A172 (cell line): Measurements from ENCODE around the gene RPL13.

DNA sequence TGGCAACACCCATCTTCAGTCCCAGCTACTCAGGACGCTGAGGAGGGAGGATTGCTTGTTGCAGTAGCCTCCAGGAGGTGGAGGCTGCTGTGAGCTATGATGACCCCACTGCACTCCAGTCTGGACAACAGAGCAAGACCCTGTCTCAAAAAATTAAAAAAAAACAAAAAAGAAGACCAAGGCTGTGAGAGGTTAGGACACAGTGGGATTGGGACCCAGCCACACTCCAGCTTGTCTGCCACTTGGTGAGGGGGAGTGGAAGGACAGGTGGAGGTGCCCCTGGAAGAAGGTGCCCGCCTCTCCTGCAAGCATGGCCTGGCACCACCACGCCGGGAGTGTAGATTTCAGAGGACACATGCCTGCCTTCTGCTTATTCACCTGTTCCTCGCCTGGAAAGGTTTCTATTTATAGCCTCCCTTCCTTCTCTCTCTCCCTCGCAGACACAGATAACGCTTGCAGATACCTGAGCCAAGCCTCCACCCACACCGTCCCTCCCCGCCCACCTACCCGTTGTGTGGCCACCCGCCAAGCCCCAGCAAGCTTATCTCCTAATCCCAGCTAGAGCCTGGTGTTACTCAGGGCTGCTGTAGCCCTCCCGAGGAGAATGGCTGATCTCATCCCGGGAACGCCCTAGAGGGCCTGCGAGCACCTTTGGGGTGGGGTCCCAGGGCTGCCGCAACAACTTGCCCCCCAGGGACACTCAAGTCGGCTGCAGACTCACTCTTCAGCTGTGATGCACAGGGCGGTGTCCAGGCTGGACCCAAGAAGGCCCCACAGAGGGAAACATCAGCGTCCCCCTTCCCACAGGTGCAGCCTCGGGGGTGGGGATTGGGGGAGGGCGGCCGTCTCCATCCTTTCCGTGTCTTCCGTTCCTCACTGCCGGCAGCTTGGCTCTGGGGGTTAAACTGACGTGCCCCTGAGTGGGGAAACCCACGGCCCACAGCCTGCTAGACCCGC lies 1.7 kb upstream of the SNAI3 start:
- RAMPAGE, long total RNA: no peak

DNA sequence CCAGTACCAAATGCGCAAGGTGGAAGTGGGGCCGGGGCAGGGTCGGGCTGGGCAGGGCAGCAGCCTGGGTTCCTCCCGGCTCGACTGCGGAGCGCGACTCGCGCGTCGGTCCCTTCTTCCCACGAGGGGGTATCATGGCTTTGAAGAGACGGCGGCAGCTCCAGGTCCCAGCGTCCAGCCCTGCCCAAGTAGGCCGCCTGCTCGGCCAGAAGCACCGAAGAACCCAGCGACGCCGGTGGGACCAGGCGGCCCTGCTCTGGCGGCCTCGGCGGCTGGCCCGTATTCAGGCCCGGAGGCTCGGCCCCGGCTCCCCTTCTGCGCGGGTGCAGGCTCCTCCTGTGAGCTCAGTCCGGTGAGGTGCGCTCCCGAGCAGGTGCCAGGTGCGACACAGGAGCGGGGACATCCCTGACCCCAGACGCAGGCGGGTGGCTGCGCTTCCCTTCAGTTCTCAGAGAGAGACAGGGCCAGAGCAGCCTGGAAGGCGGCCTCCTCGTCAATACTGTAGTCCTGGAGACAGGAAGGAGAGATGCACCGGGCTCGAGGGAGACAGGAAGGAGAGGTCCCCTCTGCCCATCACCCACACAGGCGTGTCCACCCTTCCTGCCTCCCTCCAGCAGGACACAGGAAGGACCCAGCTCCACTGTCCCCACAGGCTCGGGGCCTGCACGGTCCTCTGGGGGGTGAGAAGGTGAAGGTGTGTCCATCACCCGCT lies 8.9 kb downstream of the RNF166 start:
- RAMPAGE, long total RNA: no peak

DNA sequence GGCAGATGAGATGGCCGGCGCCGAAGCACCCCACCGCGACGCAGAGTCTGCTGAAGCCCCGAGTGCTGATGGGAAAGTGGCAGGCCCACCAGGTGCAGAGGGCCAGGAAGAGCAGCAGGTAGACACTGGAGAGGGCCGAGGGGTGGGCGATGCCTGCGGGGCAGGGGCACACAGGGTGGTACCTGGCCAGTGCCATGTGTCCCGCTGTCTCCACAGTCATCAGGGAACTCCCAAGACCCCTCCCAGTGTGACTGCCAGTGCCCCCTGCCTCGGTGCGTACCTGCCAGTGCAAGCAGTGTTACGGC lies 31.9 kb downstream of the CTU2 start:
- RAMPAGE, long total RNA: no peak

DNA sequence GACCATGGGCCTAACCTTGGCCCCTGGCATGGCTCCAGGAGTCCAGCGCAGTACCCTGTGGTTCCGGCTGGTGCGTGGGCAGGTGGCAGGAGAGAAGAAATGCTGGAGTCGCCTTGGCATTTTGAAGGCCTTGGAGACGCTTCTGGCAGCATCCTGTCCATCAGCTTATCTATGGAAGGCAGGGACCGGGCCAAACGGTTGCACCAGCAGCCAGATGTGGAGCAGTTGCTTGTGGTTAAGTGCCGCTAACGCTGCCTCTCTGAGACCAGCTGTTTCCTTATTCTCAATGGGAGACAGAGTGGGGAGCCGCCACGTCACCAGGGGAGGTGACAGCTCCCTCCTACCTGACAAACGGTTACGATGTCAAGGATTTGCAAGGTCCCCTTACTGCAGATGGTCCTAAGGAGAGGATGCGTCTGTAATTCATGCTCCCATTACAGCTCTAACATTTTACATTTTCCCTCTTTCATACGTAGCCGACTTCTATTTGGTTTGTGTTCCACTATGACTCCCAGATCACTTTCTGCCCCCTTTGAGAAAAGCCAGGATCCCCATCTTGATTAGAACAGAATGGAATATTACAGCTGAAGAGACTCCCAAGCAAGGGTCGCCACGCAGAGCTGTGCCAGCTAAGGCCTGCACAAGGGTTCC lies 3.6 kb upstream of the CDT1 start:
- RAMPAGE, long total RNA: no peak

DNA sequence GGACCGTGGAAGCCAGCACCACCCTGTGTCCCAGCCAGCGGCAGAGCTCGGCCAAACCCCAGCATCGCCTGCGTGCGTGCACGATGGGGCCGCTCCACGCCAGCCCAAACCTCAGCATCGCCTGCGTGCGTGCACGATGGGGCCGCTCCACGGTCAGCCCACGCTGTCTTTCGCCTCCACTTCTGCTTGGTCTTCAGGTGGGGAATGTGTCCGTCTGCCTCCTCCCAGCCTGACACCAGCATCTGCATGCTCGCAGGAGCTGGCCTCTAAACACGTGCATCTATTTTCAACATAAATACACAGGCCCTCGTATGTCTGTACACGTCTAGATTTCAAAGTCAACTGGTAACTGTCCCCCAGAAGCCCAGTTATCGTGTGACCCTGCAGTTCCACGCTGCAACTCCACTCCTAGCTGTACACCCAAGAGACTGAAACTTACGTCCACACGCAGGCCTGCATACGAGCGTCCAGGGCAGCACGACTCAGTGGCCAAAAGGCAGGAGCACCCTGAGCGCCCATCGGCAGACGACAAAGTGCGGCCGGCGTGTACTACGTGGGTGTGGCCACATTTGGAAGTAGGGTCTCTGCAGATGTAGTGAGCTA lies 13.7 kb downstream of the GALNS start:
- RAMPAGE, long total RNA: no peak

- RAMPAGE, long total RNA: no peak
These were observed 1.7 kb downstream of the PABPN1L start for GRCh38 chr16:88864692-88865208.

- RAMPAGE, long total RNA: no peak
These were observed 3.1 kb upstream of the PABPN1L start for GRCh38 chr16:88869326-88870187.

DNA sequence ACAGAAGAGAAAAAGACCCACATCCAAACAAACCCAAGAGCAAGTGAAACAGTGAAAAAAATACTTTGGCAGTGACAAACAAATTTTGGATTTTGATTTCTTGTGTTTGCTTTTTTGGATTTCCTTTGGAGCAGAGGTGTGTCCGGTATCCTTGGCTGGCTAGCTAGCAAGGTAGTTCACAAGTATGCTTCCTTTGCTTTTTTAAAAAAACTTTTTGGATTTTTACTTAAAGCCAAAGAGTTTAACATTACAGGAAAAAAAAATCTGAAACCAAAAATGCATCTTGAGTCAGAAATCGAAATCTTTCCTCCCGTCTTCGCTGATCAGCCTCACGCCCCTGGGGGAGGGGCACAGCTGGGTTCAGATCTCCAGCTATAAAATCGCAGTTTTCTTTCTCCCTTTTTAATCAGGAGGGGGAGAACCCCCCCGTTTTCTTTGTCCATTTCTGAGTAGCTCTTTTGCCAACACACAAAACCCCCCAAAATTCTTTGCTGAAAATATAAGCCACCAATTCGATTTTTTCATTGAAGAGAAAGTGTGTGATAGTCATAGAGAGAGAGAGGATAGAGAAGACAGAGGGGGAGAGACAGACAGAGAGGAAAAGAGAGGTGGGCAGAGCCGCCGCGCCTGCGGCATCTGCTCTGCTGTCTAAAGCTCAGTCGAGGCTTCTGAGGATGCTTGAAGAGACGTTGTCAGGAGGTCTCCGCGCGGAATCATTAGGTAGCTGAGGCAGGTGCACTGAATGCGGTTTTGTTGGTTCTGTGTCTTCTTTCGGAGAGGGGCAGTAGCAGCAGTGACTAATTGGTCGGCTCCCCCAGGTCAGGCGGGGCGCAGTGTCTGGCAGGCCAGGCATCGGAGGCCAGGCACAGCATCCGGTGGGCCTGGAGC lies 9.8 kb upstream of the PABPN1L start:
- RAMPAGE, long total RNA: no peak

- RAMPAGE, long total RNA: no peak
These were observed 22.5 kb upstream of the PABPN1L start for GRCh38 chr16:88888903-88889420.

- RAMPAGE, long total RNA: no peak
These were observed 54.4 kb downstream of the CBFA2T3 start for GRCh38 chr16:88922505-88923170.

DNA sequence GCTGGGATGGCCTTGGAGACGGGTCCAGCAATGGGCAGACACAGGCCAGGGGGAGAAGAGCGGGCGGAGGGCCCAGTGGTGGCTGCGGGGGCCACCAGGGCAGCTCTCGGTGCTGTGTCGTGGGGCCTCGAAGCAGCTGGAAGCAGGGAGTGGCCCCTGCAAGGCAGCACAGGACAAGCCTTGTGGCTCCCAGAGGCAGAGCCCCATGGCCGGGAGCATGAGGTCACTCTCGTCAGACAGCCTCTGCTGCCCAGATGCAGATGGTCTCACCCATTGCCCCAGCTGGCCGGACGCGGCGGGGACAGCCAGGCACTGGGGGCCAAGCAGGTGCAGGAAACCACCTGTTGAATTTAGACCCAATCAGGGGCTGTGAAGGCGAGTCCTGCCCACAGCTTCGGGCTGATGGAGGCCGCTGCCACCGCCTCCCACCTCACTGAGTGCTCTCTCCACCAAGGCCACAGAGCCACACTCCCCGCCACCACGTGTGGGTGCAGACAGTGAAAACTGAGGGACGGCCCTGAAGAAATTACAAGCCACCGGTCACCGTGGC lies 52.5 kb downstream of the CBFA2T3 start:
- RAMPAGE, long total RNA: no peak

GRCh38 chr16:89032039-89032647 lies 55.1 kb upstream of the CBFA2T3 start:
- RAMPAGE, long total RNA: no peak

DNA sequence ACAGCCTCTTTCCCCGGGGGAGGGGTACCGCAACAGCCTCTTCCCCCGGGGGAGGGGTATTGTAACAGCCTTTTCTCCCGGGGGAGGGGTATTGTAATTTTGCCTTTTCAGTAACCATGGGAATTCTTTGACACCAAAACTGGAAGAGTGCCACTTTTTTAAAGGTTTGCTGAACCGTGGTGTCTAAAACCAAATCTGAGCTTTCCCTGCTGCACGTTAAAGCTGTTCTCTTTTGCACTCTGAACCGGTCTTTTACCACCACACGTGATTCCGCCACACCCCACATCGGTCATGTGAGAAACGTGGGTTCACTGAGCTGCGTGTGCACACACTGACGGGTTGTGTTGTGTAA lies 9.3 kb upstream of the ACSF3 start:
- RAMPAGE, long total RNA: no peak

DNA sequence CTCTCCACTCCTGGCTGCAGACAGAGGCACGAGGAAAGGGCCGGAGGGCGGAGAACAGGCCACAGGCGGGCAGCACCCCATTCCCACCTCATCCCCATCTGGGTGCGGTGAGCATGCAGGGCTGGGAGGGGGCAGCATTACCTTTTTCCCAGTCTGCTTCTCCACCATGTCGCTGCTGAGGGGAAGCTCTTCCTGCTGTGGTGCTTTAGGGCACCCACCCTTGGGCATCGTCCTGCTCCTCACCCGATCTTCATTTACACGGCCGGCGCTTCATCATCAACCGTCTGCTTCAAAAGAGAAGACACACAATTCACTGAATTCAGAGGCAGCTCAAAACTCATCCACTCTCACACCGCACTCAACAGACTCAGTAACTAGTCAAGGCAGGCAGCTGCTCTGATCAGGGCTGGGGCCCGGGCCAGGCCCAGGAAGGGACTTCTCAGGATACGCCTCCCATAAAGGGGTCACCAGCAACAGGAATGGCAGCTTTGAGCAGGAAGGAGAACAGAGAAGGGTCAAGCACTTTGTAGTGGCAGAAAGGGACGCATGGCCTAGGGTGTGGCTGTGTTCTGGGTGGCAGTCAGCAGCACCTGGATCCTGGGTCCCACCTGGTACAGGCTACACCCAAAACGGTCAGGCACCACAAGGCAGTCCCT lies 99.4 kb downstream of the ZNF778 start:
- RAMPAGE, long total RNA: no peak

GRCh38 chr16:89318765-89319352 lies 101.4 kb downstream of the ZNF778 start:
- RAMPAGE, long total RNA: no peak

DNA sequence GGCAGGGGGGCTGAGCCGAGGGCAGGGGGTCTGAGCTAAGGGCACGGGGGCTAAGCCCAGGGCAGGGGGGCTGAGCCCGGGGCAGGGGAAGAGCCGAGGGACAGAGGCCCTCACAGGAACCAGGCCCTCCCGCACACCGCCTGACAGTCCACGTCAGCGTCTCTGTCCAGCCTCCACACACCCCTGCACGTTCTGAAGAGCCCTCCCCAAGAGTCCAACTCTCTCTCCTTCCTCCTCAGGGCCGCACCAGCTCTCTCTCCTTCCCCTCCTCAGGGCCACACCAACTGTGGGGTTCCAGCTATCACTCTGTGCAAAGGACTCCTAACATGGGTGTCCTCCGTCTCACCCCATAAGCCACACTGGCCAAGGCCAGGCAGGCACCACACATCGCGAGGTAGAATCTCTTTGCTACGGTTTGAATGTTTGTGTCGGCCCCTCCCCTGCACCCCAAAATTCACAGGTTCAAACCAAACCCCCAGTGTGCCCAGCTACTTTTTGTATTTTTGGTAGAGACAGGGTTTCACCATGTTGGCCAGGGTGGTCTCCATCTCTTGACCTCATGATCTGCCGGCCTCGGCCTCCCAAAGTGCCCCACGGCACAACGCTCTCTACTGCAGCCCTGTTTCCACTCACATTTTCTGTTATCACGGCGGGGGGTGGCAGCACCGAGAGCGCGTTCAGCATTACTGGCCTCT lies 106.2 kb downstream of the ZNF778 start:
- RAMPAGE, long total RNA: no peak

DNA sequence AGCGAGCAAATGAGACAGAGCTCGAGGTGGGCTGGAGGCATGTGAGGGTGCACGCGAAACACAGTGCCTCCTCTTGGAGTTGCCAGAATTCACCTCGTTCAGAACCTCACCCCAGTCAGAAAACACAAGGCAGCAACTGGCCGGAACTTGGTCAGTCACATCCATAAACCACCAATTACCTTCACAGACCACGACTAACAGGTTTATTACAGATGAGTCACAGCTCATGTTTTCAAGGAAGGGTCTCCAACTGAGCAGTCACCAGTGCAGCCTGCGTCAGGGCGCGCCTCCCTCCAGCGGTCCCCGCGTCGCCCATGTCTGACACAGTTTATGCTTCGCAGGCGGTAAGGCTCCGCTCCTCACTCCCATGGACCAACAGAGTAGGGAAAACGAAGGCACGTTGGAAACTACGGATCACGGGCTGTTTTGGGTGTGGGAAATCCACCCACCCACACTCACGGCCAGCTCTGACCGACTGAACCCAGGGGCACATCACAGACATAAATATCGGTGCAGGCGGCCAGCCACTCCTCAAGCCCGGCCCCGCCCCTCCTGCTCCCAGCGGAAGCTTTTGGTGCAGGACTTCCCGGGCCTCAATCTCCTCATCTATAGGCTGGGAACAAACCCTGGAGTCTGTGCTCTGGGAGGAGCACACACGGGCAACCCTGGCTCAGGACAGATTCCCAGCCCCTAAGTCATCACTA lies 126.2 kb downstream of the ZNF778 start:
- RAMPAGE, long total RNA: no peak

DNA sequence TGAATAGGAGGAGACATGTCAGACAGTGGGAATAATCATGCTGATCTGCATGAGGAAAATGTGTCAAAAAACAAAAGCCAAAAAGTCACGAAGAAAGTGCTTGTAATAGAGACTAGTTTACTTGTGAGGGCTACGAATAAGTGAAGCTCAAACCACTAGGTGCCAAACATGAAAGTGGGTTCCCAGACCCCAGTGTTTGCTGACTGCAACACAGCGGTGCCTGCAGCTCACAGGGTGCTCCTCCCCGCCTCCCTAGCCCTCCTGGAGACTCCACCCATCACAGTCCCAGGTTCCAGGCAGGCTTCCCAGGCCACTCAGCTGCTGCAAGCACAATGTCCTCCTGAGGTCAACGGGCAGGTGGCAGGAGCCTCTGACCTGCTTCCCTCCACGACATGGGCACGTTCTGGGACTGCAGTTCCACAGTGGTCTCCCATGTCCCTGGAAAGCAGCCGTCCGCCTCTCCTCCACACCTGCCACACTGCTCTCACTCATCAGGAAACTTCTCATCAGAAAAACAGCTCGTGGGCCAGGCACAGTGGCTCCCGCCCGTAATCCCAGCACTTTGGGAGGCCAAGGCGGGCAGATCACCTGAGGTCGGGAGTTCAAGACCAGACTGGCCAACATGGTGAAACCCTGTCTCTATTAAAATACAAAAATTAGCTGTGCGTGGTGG lies 96.4 kb downstream of the ANKRD11 start:
- RAMPAGE, long total RNA: no peak

DNA sequence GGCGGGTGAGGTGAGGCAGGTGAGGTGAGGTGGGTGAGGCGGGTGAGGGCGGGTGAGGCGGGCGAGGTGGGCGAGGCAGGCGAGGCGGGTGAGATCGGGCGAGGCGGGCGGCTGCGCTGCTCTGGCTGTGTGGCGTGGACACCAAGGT lies 24.0 kb upstream of the RPL13 start:
- RAMPAGE, long total RNA: no peak

GRCh38 chr16:89560624-89560880 lies at the start of gene RPL13:
RPL13 (plus strand) TSS chr16:89560682.
- RAMPAGE, long total RNA: start-site peak on the plus strand at chr16:89560664-89560704, 183 and 1,850 reads in 2 replicates